Fibroblast of the aortic adventitia (primary cell): ENCODE data around the gene SFTPA1.

DNA sequence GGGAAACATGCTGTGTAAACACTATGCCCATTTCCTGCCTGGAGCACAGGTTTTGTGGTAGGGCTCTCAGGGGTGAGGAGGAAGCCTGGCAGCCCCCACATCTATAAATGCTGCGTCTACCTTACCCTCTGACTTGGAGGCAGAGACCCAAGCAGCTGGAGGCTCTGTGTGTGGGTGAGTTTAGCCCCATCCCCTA, at the start of gene SFTPA1:
SFTPA1 (plus strand) TSS at position 131 of the 196 bp plus-strand sequence.
- CAGE, long polyA plus RNA, result no peak

GRCh38 chr10:79765546-79766001, 61.0 kb upstream of the NUTM2E start:
- CAGE, long polyA plus RNA, result no peak

GRCh38 chr10:79981402-79981932, 32.6 kb upstream of the SFTPD start:
- CAGE, long polyA plus RNA, result no peak

DNA sequence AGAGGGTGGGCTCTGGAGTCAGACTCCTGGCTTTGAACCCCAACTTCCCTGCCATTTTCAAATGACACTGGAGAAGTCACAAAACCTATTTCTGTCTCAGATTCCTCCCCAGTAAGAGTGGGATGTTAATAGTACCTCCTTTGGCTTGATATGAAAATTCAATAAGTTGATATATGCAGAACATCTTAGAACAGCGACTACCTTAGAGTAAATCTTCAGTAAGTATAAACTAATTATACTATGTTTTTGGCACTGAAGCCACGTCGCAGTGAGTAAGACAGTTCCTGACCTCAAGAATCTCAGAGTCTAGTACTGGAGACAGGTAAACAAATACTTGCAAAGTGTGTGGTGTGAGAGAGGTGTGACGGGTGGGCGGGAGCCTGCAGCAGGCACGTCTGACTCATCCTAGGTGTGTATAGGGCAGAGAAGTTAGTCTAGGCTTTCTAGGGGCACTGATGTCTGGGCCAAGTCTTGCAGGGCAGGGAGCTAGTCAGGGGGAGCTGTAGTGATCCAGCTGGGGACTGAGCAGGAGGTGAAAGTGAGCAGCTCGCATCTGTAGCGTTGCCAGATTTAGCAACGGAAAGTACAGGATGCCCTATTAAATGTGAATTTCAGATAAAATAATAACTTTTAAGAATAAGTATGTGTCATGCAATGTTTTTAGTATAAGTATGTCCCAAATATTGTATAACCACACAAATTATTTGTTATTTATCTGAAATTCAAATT, 35.9 kb upstream of the SFTPD start:
- CAGE, long polyA plus RNA, result no peak

GRCh38 chr10:80153260-80154070, 20.9 kb downstream of the PLAC9 start:
- CAGE, long polyA plus RNA, result no peak

DNA sequence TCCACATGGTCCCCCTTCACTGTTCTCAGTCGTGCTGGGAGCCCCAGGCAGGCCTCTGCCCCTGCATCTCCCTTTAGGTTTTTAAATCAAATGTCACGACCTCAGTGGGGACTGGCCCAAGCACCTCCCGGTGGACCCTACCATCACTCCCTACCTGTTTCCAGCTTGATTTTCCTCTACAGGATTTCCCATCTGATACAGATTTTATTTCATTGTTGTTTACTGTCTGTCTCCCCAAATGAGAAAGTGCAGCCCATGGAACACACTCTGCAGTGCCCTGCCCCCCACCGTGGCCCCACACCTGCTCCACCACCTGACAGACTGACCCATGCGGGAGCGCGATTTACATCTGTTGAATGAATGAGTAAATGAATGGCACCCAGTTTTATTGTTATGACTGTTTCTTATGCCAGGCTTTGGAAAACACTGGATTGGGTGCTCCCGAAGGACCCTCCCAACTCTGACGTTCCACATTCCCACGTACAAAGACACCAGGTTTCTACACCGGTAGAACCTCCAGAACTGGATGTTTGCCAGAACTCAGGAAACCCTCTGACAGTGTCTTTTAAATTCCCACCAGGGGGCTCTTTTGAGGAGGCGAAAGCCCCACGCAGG, 28.8 kb downstream of the PLAC9 start:
- CAGE, long polyA plus RNA, result no peak

DNA sequence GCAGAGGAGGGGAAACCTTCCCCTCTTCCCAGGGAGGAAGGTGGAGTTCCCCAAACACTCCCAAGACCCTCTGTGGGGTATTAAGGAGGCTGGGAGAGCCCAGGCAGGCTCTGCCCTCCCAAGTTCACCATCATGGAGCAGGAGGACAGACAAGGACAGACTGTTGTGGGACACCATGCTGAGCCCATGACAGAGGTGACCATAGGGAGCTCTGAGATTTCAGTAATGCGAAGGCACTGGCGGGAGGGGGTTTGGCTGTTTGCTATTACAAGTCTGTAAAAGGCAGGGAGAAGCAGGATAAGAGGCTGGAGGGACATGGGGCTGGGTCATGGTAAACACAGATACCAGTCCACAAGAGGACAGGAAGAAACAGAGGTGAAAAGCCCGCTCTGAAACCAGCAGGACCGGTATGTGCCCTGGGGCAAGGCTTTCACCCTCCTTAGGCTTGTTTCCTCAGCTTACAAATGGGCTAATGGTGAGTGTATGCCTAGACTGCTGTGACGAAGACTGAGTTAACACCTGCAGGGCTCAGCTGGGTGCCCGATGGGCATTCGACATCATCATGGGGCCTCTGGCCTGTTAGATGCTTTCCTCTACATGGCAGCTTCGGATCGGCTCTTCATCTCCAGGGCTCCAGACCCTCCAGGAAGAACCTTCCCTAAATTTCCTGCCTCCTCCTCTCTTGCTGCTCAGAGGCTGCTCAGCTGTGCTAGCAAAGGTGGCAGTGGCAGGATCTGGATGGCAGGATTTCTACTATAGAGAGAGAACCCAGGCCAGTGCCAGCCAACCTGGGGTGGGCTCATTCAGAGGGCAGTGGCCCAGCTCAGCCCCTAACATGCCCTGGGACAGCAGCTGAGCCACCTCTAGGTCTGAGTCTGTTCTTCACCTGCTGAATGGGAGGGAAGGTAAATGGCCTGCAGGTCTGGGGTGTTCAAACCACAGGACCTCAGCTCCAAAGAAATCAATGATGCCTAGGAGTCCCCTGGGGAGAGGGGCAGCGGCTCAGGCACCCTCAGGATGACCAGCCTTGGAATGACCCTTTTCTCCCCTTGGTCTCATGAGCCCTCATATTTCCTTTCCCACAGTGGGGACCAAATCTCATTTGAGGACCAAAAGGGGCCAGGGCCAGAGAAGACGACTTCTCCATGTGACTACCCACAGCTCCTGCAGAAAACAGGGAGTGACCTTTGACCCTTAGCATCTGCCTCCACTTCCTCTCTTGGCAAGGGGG, 33.8 kb downstream of the ANXA11 start:
- CAGE, long polyA plus RNA, result no peak

DNA sequence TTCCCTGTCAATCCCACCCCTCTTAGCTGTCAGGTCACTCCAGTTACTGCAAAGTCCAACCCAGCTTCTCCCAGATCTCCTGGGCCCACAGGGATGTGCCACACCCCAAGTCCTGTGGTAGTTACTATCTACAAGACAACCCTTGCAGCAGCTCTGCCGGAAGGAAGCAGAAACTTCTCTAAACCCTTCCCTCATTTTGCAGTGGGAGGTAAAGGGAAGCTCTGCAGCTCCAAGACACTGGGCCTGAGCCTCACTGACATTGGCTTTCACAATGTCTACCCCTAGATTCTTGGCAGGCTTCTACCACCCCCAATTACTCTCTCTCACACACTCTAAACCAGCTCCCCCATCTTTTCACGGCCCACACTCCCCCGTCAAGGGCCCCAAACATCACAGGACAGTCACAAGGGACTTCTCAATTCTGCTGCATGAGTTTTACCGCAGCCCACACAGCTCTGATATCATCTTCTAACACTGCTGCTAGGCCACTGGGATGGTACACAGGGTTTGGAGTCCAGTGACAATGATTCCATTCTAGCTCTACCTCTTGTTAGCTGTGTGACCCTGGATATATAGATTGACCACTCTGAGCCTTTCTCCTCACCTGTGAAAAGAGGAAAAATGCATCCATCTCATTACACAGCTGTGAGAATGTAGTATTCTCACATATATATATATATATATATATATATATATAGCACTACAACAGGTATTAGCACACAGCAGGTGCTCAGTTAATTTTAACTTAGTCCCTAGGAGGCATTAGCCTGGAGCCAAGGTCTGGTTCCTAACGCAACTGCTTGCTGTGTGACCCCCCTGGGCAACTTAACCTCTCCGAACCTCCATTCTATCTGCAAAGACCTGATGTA, 17.3 kb downstream of the ANXA11 start:
- CAGE, long polyA plus RNA, result no peak

GRCh38 chr10:80191478-80192263, 13.7 kb downstream of the ANXA11 start:
- CAGE, long polyA plus RNA, result no peak

GRCh38 chr10:80195646-80196201, 9.6 kb downstream of the ANXA11 start:
- CAGE, long polyA plus RNA, result no peak

DNA sequence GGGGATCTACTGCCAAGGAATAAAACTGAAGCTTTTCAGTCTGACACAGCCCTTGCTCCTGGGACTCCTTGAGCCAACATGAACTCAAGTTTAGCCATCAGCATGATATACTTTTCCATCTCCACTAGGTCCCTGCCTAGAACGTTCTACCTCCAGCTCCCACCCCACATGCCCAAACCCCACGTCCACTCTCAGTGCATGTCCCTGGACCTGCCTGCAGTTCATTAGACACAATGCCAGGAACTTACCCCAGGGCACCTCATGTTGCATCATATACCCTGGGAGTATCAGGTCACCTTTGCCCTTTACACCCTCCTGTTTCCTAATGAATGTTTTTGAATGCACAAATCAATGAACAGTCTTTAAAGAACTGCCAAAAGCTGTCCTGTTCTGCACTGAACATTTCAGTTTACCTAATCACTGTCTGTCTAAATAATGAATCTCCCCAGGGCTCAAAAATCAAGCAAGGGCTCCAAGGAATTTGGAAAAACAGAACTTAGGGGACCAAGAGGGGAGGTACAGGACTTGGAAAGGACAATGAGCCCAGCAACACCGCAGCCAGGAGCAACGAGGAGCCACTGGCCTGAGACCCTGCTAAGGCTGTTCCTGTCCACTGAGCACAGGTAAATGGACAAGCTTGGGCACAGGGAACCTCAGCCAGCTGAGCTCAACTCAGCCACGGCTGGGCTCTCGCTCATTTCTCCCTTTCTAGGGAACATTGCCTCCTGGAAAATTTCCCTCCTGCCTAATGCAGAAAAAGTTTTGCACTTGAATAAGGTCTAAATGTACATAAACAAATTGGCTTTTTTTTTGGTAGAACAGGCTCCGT, 7.5 kb downstream of the MAT1A start:
- CAGE, long polyA plus RNA, result no peak

DNA sequence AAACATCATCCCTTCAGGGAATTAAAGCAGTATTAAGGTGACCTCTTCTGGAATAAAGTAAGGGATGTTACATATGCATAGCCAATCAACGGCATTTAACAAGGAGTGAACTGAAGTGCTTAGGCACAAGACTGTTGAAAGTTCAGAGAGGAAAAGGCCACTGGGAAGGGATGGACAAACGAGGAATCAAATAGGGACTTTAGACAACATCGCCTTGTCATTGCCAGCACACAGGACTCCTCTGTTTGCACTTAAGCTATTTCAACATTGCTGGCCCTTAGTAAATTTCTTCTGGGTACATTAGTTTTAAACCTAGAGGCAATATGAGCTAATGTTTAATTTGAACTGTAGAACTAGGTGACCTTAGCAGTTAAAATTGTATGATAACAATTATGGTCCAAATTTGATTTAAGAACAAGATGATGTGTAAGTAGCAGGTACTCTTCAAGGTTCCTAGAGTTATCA, 1.4 kb upstream of the MAT1A start:
- CAGE, long polyA plus RNA, result no peak

- CAGE, long polyA plus RNA, result no peak
These were observed 3.2 kb upstream of the MAT1A start for GRCh38 chr10:80292604-80293087.

DNA sequence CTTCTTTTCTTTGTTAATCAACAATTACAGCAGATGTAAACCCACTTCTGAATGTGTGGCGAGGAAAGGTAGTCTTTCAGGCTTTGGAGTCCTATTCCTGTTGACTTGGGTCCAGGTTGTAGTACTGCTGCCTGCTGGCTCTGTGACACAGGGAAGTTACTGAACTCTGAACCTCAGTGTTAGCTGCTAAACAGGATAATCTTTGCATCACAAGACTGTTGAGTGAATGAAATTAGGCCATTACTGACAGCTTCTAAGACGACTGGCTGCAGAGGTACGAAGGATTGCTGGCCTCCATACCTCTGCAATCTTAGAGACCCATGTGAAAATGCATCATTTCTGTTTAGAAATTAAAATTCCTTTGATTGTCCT, 6.2 kb downstream of the PRXL2A start:
- CAGE, long polyA plus RNA, result no peak

GRCh38 chr10:80416370-80416936, 8.1 kb downstream of the PRXL2A start:
- CAGE, long polyA plus RNA, result no peak

GRCh38 chr10:80453210-80453544, 933 bp upstream of the TSPAN14 start:
- CAGE, long polyA plus RNA, result no peak

DNA sequence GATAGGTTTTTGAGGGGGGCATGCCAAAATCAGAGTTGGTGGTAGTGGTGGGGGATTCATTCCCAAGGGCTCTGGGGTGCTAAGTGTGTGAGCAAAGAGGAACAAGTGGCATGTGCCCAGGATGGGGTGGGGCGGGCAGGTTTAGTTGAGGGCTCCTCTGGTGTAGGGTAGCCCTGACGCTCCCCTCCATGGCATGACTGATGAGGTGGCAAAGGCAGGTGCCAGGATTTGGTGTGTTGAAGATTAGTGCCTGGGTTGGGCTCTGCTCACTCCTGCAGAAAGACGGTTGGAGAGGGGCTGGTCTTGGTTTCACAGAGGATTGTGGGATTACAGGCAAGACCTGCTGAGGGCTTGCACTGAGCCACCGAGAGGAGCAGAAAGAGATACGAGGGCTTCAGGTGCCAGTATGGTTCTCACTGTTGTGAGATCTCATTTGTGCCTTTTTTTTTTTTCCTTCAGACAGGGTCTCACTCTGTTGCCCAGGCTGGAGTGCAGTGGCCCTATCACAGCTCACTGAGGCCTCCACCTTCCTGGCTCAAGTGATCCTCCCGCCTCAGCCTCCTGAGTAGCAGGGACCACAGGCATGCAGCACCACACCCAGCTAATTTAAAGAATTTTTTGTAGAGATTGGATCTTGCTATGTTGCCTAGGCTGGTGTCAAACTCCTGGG, 7.5 kb downstream of the TSPAN14 start:
- CAGE, long polyA plus RNA, result no peak

GRCh38 chr10:80467766-80468438, 13.8 kb downstream of the TSPAN14 start:
- CAGE, long polyA plus RNA, result no peak

- CAGE, long polyA plus RNA, result no peak
These were observed 14.5 kb downstream of the TSPAN14 start for GRCh38 chr10:80468439-80469246.

DNA sequence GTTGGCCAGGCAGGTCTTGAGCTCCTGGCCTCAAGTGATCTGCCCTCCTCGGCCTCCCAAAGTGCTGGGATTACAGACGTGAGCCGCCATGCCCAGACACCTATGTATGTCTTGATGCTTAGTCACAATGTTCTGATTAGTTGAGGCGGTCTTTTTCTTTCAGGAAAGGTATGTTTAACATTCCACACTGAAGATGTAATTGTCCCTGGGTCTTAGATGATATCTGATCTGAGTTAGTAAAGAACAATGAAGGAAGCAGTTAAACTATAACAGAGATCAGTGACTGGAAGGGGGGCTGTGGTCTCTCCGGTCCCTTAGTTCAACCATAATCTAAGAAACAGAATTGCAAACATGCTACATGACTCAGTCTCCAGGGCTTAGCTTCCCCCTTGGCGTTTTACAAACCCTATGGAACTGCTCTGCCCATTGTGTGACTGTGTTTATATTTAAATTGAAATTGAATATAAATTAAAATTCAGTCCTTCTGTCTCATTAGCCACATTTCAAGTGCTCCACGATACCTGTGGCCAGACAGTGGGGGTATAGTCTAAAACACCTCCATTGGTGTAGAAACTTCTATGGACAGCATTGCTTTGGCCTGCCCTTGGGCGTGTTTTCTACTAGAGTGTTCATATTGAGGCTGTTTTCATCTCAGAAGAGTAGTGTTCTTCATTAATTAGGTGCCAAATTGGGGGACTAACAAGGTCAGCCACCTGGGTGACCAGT, 31.4 kb upstream of the SH2D4B start:
- CAGE, long polyA plus RNA, result no peak